Mesenchymal stem cell of Wharton's jelly (primary cell): ENCODE results near the gene SSUH2.

- CAGE, long polyA plus RNA, result no peak
These were observed 8.5 kb upstream of the LMCD1 start for GRCh38 chr3:8492907-8493775.

DNA sequence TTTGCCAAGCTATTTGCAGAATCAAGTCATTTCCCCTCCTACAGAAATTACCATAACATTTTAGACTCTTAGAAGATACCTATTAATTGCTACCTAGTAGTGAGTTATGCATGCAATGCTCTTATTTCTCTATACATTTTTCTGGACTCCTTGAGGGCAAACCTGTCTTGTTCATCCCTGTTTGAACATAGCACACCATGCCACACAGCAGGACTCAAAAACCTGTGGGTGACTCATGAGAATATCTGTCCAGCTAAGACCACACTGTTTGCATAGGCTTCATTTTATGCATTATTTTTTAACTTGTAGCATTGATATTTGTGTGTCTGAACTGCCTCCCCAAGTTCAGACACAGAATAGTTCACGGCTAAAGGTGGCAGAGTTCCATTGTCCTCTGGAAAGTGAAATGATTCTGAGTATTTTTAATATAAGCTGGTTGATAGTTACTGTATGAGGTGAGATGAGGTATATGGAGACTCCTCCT lies 1.8 kb downstream of the LMCD1 start:
- CAGE, long polyA plus RNA, result no peak

DNA sequence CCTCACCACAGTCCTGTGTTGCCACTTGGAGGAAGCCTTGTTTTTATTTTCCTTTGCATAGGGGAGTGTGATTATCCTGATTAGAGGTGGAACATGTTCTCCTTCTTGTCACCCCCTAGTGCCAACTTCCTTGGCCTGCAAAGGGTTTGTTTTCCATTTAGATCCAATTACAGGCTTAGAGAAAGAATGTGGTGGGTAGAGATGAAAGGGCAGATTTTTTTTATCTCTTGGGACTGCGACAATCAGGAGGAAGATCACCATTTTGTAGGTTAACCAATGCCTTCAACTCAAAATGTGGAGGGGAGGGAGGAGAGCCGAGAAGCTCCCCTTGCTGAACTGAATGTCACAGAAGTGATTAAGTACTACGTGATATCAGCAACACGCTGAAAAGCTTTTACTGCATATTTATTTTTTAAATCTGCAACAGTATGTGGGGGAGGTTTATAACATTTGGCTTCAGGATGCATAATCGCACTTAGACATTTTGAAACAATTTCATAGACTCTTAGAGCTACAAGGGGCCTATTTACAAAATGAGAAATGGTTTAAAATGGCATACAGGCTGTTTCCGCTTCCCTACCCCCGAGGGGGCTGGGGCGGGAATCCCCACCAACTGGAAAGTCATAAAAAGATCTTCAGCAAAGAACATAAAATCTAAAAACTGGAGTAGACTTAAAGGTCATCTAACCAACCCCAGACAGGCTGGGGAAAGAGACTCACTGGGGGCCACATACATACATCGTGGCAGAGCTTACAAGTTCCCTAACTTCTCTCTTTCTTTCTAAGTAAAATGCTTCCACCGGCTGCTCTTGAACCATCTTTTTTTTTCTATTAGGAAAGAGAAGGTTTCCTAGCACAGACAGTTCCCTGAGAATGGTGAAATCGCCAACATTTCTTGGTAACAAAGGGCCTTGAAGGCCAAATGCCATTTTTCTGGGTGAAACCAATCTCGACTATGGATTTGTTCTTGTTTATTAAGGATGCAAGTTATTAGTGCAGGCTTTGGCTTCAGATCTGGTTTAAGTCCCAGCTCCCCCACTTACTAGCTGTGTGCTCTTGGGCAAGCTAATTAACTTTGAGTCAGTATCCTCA lies 2.6 kb downstream of the LMCD1 start:
- CAGE, long polyA plus RNA, result no peak

DNA sequence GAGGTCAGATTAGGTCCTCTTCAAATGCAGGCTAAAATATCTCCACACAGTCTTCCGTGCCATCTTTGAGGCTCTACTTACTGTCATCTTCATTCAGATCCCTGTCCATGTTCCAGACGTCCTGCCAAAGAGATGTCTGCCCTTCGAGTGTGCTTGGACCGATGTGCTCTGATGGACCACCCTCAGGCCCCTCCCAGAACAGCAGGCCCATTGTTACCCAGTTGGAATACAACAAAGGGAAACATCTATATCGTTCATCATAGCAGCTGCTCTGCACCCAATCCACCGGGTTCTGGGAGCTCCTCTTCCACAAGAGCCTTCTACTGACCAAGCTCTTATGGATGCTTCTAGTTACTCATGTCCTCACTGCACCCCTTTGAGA lies at the start of gene SSUH2:
TSS of gene SSUH2 (minus strand) at position 149 of the 382 bp plus-strand sequence.
- CAGE, long polyA plus RNA, result no peak

DNA sequence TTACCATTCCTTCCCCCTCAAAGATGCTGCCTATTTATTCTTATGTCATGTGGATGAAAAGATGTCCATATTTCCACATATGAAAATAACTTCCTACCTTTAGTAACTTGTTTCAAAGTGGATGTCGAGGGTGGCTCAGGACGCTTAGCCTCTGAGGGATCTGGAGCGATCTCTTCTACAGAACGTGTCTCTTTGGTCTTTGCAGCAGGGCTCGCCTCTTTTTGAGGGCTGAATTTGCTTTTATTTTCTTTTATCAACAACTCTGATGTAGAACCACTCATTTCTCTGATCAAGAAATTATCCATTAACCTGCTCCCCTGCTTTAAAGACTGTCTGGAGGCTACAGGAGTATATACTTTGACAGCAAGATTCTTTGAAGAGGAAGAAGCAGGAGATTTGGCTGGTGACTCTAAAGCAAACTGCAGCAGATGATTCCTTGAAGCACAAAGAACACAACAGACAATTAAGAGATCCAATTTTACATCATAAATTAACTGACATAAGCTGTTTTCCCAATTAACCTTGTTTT lies 21.8 kb downstream of the RAD18 start:
- CAGE, long polyA plus RNA, result no peak

GRCh38 chr3:9384363-9384975 lies 12.9 kb upstream of the SETD5 start:
- CAGE, long polyA plus RNA, result no peak

DNA sequence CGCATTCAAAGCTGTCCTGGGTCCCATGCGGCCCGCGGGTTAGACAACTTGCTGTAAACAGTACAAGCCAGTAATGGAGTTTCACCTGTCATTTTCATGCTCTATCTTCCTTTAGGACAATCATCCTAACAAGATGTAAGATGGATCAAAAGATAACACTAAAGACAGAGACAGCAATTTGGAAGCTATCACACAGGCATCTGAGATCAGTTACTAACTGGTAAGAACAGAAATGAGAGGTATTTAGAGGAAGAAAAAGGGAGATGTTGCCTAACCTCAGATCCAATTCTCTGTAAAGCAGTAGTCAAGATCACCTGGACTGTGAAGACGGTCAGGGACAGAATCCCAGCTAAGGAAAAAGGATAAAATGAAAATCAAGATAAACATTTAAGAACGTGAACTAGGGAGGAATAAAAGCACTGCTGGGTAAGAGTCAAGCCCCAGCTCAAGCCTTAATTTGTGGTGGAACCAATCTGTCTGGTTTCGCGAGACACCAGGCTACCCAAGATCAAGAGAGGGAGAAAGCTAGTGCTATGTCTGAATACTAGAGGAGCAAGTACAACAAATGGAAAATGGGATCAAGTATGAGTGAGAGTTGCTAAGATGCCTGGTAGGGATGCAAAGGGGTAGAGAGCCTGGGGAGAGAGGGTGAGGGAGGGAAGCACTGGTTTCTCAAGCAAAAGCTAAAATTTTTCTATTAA lies 2.0 kb upstream of the SETD5 start:
- CAGE, long polyA plus RNA, result no peak

DNA sequence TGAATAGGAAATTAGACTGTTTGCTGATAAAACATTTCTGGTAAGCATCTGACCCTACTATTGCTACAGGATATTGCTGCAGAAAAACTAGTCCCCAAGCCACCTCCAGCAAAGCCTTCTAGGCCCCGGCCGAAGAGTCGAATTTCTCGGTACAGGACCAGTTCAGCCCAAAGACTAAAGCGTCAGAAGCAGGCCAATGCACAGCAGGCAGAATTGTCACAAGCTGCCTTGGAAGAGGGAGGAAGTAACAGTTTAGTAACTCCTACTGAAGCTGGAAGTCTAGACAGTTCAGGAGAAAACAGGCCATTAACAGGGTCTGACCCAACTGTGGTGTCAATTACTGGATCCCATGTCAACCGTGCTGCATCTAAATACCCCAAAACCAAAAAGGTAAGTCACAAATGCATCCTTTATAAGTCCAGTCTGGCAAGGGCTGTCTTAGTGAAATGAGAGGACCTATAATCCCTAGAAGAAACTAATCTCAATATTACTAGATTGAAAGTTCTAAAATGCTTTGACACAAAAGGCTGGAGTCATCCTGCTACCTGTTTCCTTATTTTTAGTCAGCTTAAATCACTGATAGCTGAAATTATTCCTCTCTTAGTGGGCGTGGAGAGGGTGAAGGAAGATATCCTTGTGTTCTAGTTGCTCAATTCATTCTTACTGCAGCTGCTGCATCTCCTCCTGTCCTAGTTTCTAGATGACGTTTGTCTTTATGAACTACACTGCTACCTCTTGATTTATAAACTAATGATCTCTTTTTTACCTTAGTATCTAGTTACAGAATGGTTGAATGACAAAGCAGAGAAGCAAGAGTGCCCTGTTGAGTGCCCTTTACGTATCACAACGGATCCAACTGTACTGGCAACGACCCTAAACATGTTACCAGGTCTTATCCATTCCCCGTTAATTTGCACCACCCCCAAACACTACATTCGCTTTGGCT lies 50.5 kb downstream of the SETD5 start:
- CAGE, long polyA plus RNA, result no peak

- CAGE, long polyA plus RNA, result no peak
These were observed 63.0 kb downstream of the SETD5 start for GRCh38 chr3:9460173-9461063.

GRCh38 chr3:9722222-9722703 lies 9.3 kb upstream of the BRPF1 start:
- CAGE, long polyA plus RNA, result no peak

DNA sequence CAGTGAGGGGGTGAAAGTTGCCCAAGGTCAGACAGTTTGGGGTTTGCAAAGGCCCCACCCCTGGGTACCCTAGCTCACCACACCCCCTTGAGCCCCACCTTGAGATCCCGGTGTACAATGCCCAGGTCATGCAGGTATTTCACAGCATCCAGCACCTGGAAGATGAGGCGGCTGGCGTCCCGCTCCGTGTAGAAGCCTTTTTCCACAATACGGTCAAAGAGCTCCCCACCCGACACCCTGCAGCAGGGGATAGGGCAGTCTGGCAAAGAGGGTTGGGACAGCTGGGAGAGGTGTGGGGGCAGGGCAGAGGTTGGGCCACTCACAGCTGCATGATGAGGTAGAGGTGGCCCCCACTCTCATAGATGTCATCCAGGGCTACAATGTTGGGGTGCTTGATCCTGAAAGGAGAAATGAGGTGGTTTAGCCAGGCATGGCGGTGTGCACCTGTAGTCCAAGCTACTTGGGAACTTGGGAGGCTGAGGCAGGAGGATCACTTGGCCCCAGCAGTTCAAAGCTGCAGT lies 6.9 kb downstream of the CAMK1 start:
- CAGE, long polyA plus RNA, result no peak

GRCh38 chr3:9783954-9784501 lies 8.2 kb downstream of the TADA3 start:
- CAGE, long polyA plus RNA, result no peak

GRCh38 chr3:9947199-9947760 lies 4.9 kb downstream of the PRRT3 start:
- CAGE, long polyA plus RNA, result no peak

- CAGE, long polyA plus RNA, result no peak
These were observed 16.9 kb upstream of the FANCD2 start for GRCh38 chr3:10009013-10010028.

DNA sequence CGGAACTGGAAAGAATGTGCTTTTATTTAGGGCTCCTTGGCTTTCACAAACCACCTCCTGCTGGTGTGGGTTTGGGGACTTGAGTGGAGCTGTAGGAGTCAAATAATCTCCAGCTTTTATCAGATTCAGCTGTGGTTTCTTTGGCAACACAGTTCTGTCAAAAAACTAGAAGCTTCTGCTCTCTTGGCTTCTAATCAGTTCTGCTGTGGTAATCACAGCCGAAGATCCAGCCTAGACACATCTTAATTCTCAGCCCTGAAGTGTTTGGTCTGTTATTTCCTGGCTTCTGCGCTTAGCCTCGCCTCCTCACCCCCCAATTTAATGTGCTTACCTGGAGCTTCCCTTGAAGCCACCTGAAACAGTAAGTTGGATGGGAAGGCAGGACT lies 21.4 kb downstream of the IRAK2 start:
- CAGE, long polyA plus RNA, result no peak

DNA sequence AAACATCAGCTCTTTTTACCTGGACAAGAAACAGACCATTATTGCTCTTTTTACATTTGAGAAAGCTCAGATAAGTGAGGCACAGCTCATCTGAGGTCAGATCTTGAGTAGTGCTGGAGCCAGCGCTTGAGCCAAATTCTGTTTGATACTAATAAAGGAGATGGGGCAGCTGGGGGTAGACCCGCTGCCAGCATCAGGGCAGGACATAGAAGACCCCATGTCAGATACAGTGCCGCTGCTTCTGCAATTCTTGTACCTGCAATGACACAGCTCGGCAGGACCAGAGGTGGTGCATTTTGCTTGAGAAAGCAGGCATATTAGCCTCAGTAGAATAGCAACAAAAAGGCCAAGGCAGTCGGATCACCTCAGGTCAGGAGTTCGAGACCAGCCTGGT lies 39.4 kb downstream of the IRAK2 start:
- CAGE, long polyA plus RNA, result no peak

- CAGE, long polyA plus RNA, result no peak
These were observed 40.9 kb downstream of the IRAK2 start for GRCh38 chr3:10205398-10206267.

GRCh38 chr3:10284348-10285211 lies 8.2 kb downstream of the GHRL start:
- CAGE, long polyA plus RNA, result no peak

GRCh38 chr3:10434728-10435037 lies 70.7 kb downstream of the ATP2B2 start:
- CAGE, long polyA plus RNA, result no peak

DNA sequence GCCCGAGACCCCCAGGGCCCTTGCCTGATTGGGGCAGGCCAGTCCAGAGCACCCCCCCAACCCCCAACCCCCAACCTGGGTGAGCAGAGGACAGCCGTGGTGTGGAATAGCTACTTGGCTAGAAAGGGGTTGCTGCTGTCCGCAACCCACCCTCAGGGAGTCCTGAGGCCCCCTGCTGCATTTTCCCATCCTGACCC lies 976 bp downstream of the ATP2B2 start:
- CAGE, long polyA plus RNA, result no peak